ENCODE data around the genes CCDC149 and RBPJ.

DNA sequence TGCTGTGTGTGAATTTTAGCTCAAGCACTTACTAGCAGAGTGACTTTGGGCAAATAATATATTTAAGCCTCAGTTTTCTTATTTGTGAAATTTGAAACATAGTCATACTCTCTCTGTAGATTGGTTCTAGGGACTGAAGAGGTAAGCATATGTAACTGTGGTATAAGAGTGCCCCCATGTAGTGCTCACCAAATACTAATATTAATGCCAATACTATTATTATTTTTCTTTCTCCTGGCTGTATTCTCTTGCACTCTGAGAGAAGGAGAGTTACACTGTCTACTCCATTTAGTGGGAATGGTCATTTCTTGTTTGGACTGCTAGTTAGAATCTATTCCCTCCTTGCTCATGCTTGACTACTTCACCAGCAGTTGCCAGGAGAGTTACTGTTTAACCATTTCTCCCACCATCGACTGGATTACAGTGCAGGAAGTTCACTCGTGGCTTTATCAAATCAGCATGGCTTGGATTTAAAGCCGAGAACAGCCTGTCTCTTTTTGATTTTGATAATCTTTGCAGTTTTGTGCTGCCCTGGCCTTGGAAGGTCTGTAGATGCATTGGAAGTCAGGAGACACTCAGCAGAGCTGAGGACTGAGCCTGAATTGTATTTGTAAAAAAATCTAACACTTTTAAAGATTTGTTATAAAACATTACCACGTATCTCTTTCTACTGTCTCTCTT is 180.0 kb upstream of the ADGRA3 start:
- RRBS = no CpG with 5 or more reads among the region's 4 CpGs

- RRBS = no CpG with 5 or more reads among the region's 2 CpGs
These were observed 360.2 kb upstream of the ADGRA3 start for GRCh38 chr4:22876165-22876467.

DNA sequence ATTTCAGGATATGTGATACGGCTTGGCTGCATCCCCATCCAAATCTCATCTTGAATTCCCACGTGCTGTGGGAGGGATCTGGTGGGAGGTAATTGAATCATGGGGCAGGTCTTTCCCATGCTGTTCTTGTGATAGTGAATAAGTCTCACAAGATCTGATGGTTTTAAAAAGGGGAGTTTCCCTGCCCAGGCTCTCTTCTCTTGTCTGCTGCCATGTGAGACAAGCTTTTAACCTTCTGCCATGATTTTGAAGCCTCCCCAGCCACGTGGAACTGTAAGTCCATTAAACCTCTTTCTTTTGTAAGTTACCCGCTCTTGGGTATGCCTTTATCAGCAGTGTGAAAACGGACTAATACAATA is 504.6 kb upstream of the ADGRA3 start:
- RRBS = no CpG with 5 or more reads among the region's 5 CpGs

DNA sequence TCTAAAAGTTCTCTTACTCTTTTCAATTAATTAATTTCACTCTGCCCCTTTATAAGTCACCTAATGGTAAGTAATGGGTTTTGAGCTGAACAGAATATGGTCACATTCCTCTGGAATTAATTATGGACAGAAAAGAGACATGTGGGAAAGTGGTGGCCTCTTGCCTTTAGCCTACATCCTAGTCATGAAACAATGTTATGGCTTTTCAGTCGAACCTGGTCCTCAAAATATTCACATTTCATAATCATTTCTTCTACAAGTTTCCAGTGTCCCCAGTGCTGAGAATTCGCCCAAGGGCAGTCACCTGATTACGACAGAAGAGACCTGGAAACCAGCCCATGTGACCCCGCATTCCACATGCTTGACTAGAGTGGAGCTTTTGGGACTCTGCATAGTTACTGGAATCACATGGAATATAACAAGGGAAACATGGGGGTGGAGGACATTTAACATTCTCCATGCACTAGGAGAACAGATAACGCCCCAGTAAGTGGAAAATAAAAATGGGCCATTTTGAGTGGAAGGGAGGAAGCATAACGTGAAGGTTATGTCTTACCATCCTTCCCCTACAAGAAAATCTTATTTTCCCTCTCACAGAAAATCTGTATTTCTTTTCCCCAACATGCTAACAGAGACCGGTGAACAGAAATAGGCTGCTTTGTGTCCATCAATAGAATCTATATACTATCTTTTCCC is 100.1 kb downstream of the PPARGC1A start:
- RRBS = no CpG with 5 or more reads among the region's 7 CpGs

DNA sequence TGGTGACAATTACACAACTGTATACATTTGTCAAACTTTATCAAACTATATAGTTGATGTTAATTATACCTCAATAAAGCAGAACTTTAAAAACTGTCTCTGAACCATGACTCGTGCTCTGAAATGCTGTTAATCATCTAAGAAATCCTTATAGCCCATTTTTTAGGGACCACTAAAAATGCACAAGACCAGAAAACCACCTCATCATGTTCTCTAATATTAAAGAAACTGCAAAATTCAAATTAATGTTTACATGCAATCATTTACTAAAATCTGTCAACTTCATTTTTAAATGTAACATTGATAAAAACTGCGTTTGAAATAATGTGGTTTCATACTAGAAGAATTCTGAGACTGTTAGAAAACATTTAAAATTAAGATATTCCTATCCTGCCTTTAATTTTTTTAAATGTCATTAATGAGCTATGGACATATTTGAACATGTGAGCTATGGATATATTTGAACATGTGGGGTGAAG is 60.1 kb downstream of the DHX15 start:
- RRBS = no CpG with 5 or more reads among the region's 2 CpGs

DNA sequence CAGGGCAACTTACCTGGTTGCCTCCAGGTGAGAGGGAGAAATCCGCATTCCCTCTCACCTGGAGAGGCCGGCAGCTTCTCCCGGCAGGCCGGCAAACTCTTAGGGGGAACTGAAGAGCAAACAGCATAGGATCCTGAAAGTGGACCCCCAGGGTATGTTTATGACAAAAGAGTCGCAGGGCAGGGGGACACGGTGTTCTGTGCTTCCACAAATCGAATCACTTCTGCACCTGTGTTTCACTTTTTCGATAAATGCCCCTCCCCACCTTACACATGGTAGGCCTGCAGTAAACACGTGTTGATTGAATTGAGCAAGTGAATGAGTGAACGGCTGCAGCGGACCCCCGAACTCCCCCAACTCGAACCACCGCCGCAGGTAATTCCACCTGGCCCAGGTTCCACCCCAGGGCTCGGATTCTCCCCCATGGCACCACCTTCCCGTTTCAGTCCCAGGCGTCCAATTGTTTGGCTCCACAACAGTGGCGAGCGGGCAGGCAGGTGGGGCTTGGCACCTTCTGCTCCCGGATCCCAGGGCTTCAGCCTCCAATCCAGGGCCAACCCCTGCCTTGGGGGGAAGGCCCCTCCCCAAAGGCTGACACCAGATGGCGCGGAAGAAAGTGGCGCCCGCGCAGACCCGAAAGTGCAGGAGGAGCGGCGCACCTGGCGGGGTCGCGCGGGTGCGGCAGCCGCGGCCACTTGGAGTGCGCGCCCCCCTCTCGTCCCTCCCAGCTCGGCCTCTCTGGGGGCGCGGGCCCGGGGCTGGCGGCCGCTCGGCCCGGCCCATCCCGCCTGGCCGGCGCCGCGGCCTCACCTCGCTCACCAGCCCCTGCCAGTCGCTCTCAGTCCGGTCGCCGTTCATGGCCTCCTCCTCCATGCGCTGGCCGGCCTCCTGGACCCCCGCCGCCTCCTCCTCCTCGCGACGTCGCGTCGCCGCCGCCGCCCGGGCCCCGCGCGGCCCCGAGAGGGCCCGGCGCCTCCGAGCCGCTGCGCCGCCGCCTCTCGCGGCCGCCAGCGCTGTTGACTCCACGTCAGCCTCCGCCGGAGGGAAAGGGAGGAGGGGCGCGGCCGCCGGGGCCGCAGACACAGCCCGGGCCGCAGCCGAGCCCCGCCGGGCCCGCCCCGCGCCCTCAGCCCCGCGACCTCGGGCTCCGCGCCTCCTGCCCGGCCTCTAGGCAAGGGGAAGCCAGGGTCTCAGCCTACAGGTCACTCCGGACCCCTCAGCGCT is at the start of gene CCDC149:
CCDC149 (minus strand) TSS at position 1,036 of the 1,224 bp plus-strand sequence.
- RRBS = 4% methylated on average over 45 of the region's 110 CpGs

DNA sequence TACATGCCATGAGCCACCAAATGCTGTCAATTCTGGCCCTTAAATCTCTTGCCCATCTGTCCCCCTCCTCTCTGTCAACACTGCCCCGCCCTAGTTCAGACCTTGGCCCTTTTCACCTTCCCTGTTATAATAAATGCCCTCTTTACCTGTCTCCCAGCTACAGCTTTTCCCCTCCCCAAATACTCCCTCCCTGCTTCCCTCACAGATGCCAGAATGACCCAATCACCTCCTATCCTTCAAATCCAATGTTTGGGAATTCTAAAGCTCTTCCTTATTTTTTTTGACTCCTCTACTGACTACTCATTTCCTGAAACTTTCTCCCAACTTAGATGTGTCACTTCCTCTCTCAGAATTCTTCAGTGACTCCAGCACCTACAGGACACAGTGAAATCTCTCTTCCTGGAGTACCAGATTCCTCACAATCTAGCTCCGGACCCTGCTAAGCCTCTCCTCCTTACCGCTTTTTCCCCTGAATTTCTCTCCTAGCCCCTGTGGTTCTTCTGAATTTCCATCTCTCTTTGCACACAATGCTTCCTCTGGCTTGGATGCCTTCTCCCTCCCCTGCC is 79.9 kb downstream of the ANAPC4 start:
- RRBS = no CpG with 5 or more reads among the region's 3 CpGs

- RRBS = no CpG with 5 or more reads among the region's 3 CpGs
These were observed 60.7 kb downstream of the SEL1L3 start for GRCh38 chr4:25802134-25802525.

GRCh38 chr4:25814227-25815050 is 48.3 kb downstream of the SEL1L3 start:
- RRBS = no CpG with 5 or more reads among the region's 13 CpGs

DNA sequence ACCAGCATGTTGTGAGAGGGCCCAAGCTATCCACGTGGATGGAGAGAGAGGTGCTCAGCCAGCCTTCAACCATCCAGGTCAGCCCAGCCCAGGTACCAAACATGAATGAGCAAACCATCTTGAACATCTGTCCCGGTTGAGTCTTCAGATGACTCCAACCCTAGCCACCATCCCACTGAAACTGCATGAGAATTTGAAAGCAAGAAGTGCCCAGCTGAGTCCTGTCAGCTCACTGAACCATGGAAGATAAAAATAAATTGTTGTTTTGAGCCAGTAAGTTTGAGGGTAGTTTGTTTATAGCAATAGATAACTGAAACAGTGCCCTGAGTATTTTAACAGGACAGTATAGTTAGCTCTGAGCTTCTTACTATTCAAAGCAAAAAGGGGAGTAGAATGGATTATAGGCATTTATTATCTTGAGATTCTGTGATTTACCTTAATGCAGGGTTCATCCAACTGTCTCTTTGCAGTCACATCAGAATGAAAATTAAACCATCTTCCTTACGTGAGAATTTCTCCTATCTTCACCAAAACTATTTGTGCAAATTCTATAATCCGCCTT is 7.4 kb upstream of the SEL1L3 start:
- RRBS = no CpG with 5 or more reads among the region's 4 CpGs

- RRBS = 1% methylated on average over 10 of the region's 15 CpGs
These were observed 1.0 kb upstream of the RBPJ start for GRCh38 chr4:26319908-26320108.

DNA sequence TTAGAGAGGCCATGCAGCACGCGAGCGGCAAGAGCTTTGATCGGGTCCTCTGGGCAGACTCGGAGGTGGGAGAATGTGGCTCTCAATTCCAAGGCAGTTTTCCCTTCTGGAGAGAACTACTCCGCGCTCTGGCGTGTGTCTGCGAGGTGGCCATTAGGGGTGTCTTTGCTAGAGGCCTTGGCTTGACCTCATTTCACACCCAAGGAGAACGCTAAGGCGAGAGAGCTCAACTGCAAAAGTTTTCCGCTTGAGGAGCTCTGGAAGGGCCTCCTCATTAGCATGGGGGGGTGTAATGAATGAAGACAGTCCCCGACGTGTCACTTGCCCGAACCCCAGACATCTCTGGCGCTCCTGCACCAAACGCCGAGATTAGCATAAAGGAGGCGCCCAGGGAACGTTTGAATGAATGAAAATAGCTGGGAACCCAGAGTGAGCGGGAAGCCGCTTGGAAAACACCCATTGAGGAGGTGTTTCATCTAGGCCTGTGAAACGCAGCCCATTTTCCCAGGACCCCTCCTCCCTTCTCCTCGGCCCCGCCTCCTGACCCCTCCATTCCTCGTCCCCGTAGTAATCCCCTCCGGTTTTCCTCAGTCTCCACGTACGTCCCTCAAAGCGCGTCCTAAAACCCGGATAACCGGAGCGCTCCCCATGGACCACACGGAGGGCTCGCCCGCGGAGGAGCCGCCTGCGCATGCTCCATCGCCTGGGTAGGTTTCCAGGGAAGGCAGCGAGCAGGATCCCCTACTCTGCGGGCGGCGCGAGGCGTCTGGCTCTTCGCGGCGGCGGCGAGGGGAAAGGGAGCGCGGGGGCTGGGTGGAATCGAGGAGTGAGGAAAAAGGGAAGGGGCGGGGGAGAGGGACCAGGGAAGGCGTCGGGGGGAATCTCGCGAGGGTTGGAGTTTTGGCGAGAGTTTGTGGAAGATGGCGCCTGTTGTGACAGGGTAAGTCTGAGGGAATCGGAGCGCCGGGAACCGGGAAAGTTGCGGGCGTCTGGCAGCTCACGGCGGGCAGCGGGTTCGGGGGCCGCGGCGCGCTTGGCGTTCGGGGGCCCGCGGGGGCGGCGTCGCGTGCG is at the start of gene RBPJ:
RBPJ (plus strand) TSS at position 906 of the 1,071 bp plus-strand sequence.
- RRBS = 4% methylated on average over 5 of the region's 86 CpGs

- RRBS = no CpG with 5 or more reads among the region's 3 CpGs
These were observed 7.4 kb upstream of the TBC1D19 start for GRCh38 chr4:26576514-26576876.

DNA sequence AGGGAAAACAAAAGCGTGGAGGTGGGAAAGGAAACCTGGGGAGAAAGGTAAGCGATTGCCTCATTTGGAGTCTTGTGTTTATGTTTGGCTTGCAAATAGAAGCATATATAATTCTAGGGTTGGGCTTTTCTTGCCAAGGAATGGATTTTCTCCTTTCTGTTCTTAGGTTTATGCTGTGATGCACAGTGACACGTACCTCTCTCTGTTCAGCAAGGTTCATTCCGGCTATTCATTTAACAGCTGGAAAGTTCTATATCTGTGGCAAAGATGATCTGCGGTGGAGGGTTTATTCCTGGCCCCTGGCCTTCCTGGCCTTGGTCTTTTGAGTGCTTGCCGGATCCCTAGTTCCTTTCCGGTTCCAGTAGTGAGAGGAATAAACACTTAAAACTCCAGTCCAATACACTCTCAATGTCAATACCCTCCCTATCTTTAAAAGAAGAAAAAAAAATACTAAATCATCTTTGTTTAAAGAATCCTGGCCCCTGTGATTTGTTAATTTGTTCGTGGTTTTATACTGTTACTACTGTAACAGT is 2.1 kb upstream of the STIM2 start:
- RRBS = 100% methylated on average over 1 of the region's 8 CpGs

DNA sequence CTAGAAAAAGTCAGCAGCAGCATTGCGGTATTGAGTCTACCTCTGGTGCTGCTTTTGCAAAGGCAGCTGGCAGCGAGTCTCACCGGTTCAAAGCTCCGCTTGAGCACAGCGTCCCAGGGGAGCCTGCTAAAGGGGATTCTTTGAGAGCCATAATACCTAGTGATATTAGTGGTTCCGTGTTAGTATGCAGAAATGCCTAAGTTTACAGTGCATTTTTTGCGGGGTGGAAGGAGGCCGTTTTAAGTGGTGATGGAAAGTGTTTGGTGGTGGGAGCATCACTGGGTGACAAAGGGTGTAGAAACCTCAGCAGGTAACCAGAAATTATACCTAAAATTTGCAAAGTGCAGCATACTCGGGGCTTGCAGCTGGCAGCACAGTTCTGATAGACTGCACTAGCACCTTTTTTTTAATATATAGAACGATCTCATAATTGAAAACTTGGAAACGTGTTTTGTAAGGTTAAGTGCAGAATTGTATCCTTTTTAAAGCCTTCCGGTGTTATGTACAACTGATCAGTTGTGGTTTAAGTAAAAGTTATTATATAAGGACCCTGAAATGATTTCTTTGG is 1.2 kb downstream of the STIM2 start:
- RRBS = no CpG with 5 or more reads among the region's 12 CpGs

DNA sequence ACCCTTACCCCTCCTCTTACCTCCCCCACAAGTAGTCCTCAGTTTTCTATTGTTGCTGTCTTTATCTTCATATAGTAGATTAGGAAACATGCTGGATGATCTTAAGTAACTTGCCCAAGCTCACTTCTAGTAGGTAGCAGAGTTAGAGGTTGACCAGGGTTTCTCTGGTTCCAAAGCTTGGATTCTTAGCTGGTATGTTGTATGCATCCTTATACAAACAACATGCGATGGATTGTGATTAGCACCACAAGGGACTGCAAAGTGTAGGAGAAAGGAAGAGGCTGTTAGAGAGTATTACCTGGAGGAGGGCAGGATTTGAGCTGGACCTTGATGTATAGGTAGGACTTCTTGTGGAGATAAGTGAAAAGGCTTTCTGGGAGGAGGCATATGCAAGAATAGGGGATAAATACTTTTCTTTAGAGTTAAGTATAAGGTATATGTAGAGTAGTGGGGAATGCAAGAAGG is 5.6 kb downstream of the STIM2 start:
- RRBS = no CpG with 5 or more reads among the region's 1 CpG

DNA sequence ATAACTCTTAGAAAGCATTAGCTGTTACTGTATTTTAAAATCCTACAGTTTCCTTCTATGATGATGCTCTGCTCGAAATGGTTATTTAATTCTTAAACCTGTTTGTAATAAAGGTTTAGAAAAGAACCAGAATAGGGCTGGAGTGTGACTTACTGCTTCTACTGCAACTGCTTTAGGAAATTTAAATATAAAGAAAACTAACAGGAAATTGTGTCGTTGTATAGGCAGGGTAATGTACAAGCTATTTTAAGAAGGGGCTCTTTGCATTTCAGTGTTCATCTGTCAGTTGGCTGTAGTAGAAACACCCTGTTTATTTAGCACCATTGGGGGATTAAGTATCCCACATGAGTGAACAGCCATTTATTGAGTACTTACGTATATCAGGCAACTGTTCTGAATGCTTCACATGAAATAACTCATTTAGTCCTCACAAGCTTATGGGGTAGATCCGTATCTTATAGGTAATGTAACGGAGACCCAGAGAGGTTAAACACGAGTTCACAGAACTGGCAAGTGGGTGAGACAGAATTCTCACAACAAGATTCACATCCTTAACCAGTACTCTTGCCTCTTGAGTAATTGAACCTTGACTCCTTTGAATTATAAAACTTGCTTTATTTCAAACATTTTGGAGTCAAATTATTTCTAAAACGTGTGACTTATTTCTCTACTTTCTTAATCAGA is 23.9 kb downstream of the STIM2 start:
- RRBS = no CpG with 5 or more reads among the region's 7 CpGs

DNA sequence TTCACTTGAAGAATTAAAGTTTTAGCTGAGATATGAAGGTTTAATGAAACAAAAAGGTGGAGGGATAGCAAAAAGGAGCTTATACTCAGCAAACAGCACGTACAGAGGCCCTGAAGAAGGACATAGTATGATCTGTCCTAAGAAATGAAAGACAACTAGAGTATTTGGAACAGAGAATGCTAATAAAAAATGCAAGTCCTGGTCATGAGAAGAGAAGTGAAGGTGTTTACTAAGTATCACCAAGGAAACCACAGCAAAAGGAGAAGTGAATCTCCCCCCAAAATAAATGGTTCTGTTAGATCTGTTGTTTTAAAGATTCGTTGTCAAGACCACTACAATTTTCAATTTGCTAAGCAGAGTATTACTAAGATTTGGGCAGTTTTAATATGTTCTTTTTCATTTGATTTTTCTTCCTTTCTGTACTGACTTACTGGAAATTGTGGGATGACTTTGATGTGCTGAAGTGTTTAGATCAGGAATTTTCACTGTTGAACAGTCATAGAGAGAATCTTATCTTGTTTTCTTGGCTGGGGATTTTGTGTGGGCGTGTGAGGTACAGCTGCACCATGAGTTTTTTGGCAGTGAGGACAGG is 132.0 kb downstream of the STIM2 start:
- RRBS = no CpG with 5 or more reads among the region's 3 CpGs

DNA sequence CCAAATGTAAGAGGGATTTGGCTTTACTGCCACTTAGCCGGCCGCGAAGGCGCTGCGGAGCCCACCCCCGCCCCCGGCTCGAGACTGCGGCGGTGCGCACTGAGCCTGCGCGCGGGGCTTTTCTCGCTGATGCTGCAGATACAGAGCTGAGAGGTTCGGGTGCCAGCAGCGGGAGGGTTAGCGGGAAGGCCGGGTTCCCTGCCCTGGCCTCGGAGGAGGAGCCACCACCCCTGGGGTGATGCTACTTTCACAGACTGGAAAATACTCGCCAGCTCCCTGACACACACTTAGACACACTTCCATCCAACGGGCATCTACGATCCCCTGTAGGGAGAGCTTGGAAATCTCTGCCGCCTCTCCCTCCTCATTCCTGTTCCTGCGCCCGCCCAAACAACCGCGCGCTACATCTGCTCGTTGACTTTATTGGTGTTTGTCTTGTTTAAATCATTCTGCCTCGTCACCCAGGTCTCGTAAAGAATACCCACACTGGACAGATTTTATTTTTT is 2.1 kb upstream of the PCDH7 start:
- RRBS = 91% methylated on average over 6 of the region's 32 CpGs

GRCh38 chr4:30721573-30722591 is 1.7 kb downstream of the PCDH7 start:
- RRBS = 98% methylated on average over 13 of the region's 132 CpGs